ENCODE results near the gene EIF5B.

DNA sequence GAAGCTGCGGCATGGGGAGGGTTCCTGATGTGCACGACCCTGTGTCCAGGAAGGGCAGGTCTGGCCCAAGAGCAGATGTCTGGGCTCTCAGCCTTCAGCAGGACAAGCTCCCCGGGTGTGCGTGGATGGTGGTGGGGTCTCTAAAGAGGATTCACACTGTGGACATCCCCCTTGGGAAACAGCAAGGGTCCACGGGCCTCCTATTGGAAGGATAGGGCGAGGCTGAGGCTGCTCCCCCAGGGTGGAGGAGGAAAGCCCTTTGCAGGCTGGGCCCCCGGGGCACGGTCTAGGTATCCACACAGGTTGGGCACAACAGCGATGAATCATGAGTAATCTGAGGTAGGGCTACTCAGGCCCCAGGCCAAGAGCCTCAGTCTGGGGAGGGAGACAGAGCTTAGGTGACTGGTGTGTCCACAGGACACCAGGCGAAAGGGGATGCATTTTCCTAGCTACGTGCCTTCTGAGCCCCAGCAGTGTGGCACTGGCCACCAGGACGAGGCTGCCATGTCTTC, 14.4 kb upstream of the SEMA4C start:
- RRBS: no CpG with 5 or more reads among the region's 12 CpGs

GRCh38 chr2:96912644-96913075, 42.8 kb upstream of the SEMA4C start:
- RRBS: no CpG with 5 or more reads among the region's 16 CpGs

DNA sequence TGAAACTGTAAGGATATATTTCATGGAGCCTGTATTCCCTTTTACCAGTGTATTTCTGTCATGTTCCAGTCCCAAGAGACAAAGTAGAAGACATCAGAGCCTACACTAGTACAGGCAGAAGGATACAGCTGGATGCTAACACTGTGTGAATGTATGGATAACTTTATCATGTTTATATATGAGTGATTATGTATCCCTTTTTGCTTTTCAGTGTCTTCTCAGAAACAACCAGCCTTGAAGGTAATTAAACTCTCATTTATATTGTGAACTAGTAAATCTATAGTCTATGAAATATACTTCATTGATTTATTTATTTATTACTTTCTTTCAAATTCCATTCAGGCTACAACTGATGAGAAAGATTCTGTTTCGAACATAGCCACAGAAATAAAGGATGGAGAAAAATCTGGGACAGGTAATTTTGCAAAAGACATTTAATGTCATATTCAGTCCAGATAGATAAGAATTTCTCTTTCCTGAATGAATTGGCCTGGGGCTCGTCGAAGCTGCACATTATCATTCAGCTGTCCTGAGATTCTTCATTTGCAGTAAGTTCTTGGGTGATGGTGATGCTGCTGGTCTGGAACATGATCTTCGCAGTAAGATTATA, 77.9 kb downstream of the ANKRD36 start:
- RRBS: no CpG with 5 or more reads among the region's 4 CpGs

- RRBS: no CpG with 5 or more reads among the region's 9 CpGs
These were observed 49.5 kb downstream of the ANKRD36B start for GRCh38 chr2:97539946-97540756.

DNA sequence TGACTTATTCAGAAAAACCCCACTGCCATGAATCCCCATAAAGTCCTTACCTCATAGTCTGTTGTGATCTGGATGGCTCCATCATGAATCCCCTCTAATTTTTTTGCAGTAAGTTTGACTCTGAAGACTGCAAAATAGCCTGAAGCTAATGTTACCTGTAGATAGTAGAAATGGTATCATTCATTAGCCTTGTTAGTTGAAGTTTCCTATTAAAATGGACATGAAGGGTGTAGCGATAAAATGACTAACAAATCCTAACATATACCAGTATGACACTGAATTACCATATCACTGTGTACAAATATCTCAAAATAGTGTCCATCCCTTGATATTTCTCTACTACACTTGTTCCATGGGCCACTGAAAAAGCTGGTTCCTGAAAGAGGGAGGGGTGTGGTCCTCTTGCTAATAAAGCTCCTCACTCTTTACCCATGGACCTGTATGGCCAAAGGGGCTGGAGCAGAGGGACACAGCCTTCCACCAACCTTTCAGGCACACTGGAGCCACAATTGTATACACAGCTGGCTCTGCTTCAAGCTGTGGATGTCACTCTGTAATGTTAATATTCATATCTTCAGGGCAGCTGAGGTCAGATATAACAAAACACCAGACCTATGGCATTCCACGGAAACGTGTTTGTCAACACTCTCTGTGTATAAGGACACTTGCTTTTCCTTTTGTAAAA, 97.8 kb downstream of the ZAP70 start:
- RRBS: no CpG with 5 or more reads among the region's 3 CpGs

GRCh38 chr2:97994723-97995759, 707 bp downstream of the TMEM131 start:
- RRBS: 2% methylated on average over 44 of the region's 90 CpGs

- RRBS: no CpG with 5 or more reads among the region's 11 CpGs
These were observed 71.3 kb downstream of the VWA3B start for GRCh38 chr2:98158140-98158848.

GRCh38 chr2:98464787-98465466, 20.3 kb downstream of the INPP4A start:
- RRBS: no CpG with 5 or more reads among the region's 17 CpGs

DNA sequence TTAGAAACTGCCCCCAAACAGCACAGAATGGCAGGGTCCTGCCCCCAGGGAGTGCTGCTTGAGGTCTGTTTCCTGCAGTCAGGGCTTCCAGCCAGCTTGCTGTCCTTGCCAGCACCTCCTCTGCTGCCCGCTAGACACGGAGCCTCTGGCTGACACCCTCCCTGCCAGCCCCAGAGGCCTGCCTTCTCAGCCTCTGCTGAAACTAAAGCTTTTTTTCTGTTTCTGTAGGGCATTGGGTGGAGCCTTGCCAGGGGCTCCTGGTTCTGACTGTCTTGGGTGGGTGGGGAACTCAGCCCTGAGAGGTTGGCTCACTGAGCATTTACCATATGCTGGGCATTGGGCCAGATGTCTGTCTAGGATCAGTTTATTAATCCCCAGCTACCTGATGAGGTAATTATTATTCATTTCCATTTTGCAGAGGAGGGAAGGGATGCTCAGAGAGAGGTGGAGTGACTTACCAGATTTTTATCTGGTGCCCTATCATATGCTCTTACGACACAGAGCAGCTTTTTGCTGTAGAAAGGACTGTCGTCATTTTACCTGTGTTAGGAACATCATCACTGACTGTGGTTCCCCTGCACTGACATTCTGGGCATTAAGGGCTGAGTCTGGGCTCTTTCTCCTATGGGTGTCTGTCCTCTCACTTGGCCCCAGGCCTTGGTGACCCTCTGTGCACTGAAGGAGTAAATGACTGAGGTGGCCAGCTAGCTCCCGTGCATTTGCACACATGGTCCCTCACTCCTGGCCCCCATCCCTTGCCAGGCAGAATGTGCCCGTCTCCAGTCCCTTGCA, 35.5 kb downstream of the INPP4A start:
- RRBS: no CpG with 5 or more reads among the region's 6 CpGs

DNA sequence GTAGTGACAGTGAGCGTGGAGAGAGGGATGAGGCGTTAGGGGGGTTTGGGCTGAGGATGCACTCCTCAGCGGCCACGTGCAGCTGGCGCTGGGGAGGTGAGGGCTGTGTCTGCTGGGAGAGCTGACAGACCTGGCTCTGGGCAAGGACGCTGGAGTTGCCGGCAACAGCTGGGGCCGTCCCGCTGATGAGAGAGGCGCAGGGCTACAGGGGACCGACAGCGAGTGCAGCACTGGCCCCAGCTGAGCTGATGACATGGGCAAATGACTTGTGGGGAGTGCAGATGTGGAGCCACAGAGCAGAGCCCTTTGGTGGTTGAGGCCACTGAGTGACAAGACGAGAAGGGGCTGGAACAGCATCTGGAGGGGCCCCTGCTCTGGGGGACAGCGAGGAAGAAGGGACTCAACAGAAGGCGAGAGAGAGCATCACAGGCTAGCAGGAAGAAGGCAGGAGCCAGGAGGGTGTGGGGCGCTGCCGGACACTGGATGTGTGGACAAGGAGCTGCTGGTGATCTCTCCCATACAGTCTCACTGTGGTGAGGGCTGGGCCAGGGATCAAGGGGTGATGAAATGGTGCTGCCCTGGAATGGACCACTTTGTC, 38.3 kb downstream of the COA5 start:
- RRBS: no CpG with 5 or more reads among the region's 17 CpGs

GRCh38 chr2:98761158-98761825, 30.4 kb upstream of the MGAT4A start:
- RRBS: no CpG with 5 or more reads among the region's 12 CpGs

DNA sequence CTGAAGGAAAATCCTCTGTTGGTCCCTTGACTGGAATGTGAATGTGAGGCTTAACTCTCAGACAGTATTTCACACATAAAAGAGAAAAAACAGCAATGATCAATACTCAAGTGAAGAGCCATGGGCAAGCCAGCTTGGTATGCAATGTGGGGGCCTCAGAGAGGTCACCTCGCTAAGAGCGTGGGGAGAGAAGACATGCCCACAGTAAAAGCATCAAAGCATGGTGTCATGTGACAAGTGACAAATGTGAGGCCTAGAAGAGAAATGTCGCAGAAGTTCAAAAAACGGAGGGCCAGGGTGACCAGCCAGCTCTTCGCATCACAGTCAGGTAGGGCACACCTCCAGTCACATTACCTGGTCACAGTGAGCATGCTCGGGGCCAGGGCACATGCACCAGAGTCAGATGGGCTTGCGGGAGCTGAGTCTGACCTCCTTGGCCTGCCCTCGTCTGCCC, 37.8 kb downstream of the CRACDL start:
- RRBS: no CpG with 5 or more reads among the region's 8 CpGs

DNA sequence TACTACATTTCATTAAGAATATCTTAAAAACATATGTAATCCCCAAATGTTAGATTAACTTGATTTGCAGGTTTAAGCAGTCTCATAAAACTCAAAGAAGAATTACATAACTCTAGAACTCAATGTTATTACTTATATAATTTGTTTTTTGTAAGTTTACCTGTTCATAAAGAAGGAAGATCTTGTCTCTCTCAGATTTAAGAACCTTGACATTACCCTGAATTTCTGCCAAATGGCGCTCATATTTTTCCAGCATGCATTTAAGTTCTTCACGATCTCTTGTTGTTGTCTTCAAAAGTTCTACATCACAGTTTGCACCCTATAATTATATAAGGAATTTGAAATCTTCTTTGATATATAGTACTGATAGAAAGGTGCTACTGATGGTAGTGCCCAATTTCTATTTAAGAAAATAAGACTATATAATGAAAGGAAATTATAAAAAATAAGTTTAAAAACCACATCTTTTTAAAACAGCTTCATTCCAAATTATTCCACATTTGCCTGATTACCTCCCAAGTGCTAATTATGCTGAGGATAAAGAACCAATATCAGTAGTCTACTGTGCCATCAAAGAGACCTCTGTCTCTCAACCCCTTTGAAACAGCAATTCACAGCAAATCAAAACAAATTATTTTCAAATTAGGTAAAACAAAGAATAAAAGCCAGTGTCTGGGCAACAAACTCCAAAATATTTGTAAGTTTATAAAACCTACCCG, 32.7 kb upstream of the C2orf15 start:
- RRBS: no CpG with 5 or more reads among the region's 3 CpGs

GRCh38 chr2:99336745-99337725, at the start of gene EIF5B:
Gene EIF5B, plus strand, starts transcription at chr2:99337389.
- RRBS: 1% methylated on average over 17 of the region's 71 CpGs

DNA sequence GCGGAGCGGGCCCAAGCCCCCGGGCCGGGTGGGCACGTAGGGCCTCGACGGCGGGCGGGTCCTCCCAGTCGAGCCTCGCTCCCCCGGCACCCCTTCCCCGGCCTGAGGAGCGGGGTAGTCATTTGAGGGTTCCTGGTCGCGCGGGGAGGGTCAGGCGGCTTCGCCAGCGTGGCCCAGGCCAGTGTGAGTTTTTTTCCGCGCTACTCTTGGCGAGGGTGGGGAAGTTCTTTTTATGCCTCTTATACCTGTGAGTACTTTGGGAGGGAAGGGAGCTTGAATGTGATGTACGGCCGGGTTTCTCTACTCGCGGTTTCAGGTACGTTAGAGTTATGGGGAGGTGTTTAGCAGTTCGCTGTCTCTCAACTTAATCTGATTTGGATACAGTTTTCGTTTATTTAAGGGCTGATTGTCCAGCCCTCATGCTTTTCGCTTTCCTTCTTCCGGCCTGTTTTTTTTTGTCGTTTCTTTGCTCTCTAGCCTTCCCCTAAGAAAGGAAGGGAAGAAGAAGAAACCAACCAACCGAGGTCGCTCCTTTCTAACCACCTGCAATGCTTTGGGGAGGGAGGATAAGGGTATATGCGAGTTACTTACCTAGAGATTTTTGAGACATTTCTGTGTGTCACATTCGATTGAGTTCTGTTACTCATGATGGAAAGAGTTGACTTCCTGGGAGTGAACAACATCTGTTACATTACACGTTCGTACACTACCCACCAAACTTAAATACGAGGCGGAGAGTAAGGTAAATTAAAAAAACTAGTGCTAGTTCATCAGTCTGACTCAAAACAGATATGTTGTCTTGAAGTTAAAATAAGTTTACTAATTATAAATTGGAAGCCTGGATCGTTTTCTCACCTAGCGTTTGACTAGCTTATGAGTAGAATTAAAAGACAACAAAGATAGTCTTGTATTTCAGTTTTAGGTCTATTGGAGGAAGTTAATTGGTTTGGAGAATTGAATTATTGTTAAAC, 822 bp downstream of the EIF5B start:
- RRBS: 2% methylated on average over 12 of the region's 43 CpGs

- RRBS: no CpG with 5 or more reads among the region's 7 CpGs
These were observed 26.4 kb downstream of the EIF5B start for GRCh38 chr2:99363448-99364121.

- RRBS: no CpG with 5 or more reads among the region's 5 CpGs
These were observed 34.2 kb downstream of the EIF5B start for GRCh38 chr2:99371431-99371815.

DNA sequence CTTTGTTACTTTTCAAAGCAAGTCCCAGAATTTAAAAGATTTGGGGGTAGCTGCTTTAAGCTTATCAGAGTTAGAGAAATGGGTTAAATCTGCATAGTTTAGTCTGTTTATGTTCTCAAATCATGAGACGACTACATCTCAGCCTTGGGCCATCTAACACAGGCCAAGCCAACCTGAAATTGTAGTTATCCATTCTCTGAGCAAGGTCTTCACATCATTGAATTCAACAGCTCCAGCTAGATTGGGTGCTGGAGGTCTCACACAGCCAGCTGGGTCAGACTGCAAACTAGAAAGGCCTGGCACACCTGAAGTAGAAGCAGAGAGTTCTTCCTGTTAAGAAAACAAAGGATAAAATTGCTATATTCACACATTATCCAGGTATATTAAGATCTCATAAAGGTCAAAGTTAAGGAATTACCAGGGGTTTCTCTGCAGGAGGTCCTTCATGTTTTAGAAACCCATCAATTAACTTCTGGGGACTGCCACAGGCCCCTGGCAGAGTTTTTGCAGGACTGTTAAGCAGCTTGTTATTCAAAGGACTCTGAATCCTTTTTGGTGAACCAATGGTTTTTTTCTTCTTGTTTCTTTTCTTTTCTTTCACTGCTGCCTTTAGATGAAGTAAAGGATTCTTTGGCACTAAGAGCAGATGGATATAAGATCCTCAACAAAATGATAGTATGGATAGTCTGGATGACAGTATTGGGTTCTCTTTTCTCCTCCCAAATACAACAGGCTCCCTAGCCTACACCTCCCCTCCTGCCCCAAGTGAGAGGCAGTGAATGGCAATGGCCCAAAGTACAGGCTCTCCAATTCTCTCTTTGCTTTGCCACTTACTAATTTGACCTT, 65.5 kb downstream of the EIF5B start:
- RRBS: no CpG with 5 or more reads among the region's 1 CpG

- RRBS: no CpG with 5 or more reads among the region's 5 CpGs
These were observed 66.3 kb downstream of the EIF5B start for GRCh38 chr2:99403317-99404063.

DNA sequence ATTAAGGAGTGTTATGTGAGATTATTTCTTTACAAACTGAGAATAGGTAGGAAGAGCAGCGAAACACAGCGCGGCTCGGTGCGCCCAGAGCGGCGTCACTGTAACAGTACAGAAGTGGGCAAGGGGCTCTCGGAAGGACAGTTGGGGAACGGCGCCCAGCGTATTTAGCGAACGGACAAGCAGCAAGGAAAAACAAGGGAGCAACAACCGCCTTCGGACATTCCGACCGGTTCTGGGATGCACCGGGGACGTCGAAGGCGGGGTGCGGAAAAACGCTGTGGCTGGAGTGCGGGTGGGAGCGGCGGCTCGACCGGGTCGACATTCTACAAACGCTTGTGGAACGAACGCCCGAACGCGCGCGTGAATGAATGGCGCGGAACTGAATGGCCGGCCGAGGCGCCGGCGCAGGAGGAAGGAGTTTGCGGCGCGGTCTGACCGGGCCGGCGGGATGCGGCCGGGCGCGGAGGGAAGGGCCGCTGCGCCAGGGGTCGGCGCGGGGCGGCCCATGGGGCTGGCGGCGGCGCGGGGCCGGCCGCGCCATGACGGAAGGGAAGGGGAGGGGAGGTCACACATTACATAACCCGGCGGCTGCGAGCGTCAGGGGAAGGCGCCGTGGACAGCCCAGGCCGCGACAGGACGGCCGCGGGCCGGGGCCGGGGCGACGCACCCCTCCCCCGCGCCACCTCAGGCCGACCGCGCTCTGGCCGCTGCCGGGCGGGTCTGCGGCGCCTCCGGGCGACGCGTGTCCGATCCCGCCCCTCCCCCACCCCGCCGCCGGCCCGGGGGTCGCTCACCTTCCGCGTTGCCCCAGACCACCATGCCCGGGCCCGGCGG, 577 bp downstream of the REV1 start:
- RRBS: 1% methylated on average over 65 of the region's 109 CpGs